Measurements from ENCODE around the genes FBXO17, IFNL1, LGALS13 and PSMC4.

DNA sequence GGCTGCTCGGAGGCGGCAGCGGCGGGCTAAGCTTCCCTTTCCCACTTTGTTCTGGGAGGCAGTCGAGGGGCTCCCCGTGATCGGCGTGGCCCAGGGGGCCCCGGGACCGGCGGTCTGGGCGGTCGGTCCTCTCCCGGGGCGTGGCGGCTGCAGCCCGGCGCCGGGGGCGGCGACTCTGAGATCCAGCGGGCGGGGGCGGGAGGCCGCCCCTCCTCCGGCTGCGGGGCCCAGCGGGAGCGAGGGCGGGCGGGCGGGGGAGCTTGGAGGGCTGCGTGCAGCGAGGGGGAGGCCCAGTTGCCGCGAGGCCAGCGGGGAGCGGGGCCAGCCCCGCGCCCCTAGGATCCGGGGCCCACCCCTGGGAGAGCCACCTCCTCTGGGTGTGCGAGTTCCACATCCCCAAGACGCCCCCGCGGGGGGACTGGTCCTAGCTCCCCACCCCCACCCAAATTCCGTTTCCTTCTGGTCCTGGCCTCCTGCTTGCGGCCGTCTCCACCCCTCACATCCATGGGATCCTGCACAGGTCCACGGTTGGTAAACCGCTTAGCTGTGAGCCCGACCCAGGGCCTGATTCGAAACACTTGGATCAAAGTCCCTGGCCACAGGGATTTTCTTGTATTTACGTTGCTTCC, at the start of gene FBXO17:
Gene FBXO17 (minus strand): TSS at position 151 of the 629 bp plus-strand sequence.
- PRO-cap, result bidirectional peak, plus-strand start at position 293 of the sequence, minus-strand start at position 151 of the sequence
- RRBS, result 1% methylated on average over 8 of the region's 53 CpGs

DNA sequence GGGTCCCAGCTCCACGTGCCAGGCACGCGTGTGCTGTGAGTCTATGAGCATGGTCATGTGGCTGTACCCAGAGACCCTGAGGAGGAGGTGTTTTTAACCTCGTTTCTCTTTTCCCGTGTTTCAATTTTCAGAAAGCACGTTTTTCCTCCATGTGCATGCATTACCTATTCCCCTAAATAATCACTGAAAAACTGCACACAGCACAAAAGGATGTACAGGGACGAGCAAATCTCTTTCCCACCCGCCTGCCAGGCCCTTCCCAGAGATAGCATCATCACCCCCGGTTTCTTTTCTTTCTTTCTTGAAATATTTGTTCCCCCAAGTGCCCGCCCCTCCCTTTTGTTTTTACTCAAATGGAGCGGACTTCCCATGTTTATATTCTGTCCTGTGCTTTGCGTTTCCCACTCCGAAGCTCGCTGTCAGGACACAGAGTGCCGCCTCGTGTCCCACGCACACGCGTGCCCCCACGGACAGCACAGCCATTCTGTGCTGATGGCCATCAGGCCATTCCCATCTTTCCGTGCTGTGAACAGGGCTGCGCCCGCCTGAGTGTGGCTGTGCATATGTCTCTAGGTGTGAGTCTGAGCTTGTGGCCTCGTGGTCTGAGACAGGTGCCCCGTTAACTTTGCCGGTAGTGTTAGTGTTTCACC, 6.6 kb downstream of the PAK4 start:
- PRO-cap, result no peak
- RRBS, result 81% methylated on average over 1 of the region's 26 CpGs

DNA sequence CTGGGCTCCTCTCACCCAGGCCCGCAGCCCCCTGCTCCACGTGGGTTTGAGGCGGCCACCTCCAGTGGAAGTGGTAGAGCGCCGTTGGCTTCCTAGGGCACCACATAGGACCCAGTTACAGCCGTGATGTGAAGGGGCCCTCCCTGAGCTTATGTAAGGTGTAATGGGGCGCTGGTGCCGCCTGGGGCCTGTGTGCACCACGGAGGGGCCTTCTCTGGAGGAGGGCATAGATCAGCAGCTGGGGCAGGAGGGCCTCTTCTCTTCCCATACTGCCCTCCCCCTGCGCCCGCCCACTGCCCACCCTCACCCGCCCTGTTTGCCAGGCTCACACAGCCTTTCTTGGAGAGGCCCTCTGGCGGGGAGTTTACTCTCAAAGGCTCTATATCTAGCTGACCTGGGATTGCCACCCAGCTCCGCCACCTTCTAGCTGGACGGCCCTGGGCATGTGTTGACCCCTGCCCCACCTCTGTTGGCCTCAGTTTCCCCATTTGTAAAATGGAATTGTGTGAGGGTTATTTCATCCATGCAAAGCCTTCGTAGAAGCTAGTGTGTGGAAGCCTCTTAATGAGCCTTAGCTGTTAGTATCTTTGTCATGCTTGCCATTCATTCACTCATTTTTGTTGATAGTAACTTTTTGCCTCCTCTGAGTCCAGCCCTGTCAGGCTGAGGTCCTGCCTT, 20.1 kb downstream of the PAK4 start:
- PRO-cap, result no peak
- RRBS, result no CpG with 5 or more reads among the region's 16 CpGs

DNA sequence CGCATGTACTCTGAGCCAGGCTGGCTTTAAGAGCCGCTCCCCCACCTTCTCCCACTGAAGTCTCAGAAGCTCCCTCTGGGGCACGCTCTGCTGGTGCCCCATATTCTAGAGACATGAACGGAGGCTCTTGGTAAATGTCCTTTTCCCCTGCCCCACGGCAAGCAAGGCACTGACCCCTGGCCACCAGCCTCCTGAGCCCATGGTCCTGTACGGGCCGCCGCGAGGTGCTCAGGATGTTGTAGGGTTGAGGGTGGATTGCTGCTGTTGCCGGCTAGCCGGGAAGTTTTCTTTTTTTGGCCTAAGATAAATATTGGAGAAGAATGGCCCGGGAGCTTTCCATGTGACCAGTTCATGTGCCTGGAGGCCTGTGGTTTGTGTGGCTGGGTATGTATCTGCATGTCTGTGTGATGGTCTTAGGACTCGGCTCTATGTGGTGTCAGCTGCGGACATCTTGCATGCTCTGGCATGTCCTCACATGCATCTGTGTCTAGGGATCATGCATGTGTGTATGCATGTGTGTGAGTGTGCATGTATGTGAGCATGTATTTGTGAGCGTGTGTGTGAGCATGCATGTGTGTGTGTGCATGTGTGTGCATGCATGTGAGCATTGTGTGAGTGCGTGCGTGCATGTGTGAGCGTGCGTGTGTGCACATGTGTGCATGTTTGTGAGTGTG, 32.1 kb downstream of the PAK4 start:
- PRO-cap, result no peak
- RRBS, result 50% methylated on average over 1 of the region's 19 CpGs

DNA sequence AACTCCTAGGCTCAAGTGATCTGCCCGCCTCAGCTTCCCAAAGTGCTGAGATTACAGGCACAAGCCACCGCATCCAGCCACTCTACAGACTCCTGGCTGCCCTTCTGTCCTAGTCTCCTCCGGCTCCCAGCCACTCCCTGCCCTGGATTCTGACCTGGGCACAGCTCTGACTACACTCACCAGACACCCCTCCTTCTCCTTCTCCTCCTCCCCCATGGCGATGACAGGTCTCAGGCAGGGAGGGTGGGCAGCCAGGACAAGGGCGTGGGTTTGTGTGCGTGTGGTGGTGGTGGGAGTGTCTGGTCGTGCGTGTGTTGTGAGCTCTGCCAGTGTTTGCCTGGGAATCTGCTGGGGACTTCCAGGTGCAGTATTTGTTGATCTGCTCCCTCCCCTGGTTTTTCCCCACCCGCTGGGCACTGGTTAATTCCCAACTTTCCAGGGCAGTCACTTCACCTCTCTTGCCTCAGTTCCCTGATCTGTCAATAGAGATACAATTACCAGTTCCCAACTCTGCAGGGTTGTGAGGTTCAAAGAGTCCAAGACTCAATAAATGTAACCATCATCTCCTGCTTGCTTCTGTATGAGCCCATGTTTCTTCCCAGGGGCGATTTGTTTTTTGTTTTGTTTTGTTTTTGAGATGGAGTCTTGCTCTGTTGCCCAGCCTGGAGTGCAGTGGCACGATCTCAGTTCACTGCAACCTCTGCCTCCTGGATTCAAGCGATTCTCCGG, 2.8 kb upstream of the NCCRP1 start:
- PRO-cap, result no peak
- RRBS, result no CpG with 5 or more reads among the region's 13 CpGs

DNA sequence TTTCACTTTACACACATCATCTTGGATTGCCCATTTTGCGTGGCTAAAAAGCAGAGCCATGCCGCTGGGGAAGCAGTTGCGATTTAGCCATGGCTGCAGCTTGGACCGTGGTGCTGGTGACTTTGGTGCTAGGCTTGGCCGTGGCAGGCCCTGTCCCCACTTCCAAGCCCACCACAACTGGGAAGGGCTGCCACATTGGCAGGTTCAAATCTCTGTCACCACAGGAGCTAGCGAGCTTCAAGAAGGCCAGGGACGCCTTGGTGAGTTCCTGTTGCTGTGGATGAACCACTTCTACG, at the start of gene IFNL1:
Gene IFNL1 (plus strand): TSS at position 75 of the 296 bp plus-strand sequence.
- PRO-cap, result no peak
- RRBS, result no CpG with 5 or more reads among the region's 8 CpGs

DNA sequence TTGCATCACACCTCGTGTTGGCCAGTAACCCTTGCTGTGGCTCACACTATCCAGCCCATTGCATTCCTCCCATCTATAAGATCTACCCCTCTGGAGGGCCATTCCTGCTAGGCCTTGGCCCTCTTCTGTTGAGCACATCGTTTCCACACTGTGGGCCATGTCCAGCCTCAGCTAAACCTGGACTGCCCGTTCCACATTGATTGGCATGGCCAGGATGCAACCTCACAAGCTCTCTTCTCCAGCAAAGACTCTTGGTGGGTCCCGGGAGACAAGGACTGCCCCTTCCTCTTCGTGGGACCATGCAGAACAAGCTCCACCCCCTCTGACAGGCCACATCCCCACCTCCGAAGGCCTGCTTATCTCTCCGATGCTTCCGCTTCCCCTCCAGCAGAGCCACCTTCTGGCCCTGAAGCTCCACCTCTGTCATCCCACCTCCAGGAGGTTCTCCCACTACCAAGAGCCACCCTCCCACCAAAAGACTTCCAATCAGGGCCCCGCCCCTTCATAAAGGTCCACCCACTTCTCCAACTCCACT, 10.2 kb downstream of the LRFN1 start:
- PRO-cap, result no peak
- RRBS, result no CpG with 5 or more reads among the region's 9 CpGs

DNA sequence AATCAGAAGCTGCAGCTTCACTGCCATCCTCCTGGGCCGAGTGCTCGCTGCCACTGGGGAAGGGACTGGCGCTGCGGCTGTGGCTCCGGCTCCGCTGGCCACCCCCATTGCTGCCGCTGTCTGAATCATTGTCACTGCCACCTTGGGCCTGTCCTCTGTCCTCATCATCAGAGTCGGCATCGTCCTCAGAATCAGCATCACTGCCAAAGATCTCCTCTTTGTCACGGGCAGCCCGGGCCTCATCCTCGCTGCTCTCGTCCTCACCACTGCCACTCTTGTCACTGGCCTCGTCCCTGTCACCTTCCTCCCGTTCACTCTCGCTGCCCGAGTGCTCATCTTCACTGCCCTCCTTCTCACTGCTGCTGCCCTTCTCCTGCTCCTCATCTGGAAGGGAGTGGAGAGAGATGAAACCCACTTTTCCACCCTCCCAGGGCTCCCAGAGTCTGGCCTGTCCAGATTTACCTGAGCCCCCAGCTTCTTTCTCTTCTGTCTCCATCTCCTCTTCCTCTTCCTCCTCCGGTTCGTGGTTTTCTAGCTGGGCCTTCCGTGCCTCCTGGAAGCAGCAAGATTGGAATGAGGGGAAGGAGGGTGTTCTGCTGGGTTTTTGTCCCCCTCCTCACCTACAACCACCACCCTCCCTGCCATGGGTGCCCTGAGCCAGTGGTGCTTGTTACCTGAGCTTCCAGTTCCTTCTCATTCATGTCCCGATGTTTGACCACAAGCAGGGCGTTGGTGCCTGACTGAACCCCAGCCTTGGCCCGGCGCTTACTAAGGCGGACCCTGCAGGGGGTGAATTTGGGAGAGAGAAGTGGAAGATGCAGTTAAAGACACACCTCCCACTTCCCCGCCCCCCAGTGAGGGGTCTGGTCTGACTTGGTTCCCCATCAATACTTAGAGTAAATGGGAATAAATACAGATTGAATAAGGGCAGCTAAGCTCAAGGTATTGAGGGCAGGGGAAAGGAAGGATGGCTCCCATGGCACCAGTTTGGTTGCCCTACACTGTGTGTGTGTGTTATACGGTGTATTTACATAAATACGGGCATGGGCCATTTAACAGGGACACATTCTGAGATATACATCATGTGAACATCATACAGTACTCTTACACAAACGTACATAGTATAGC, 4.5 kb downstream of the PAF1 start:
- PRO-cap, result no peak
- RRBS, result no CpG with 5 or more reads among the region's 29 CpGs

DNA sequence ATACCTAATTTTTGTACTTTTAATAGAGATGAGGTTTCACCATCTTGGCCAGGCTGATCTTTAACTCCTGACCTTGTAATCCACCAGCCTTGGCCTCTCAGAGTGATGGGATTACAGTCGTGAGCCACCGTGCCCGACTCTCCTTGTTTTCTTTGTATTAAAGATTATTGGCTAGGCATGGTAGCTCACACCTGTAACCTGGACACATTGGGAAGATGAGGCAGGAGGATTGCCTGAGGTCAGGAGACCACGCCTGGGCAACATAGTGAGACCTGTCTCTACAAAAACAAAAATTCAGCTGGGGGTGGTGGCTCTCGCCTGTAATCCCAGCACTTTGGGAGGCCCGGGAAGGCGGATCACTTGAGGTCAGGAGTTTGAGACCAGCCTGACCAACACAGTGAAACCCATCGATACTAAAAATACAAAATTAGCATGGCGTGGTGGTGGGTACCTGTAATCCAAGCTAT, 3.3 kb downstream of the RPS16 start:
- PRO-cap, result no peak
- RRBS, result no CpG with 5 or more reads among the region's 9 CpGs

DNA sequence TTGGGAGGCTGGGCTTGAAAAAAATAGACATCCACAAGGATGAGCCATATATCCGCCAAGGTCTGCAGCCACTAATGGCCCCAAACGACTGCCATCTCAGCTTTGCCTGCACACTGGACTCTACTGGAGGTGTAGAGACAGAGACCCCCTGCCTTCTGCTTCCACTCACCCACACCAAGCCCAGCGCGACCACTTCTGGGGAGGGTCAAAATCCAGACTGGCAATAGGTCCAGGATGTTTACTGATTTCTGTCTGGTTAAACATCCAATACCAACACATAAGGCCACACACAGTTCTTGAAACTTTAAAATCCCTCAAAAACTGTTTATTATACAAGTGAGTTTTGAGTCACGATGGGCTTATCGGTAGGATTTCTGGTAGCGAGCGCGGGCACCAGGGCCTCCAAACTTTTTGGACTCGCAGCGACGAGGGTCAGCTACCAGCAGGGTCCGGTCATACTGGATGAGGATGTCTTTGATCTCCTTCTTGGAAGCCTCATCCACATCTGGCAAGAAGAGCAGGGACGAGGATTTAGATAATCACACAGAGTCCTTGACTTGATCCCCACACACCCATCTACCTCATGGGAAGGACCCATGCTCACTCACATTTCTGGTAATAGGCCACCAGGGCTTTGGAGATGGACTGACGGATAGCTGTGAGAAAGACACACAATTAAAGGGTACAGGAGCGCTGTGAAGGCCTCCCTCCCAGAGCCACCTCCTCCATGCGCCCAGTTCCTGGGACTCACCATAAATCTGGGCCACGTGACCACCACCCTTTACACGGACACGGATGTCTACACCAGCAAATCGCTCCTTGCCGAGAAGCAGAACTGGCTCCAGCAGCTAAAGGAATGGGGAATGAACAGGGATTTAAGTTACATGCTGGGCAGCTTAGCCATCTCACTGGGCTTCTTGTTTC, 2.6 kb downstream of the RPS16 start:
- PRO-cap, result no peak
- RRBS, result no CpG with 5 or more reads among the region's 22 CpGs

DNA sequence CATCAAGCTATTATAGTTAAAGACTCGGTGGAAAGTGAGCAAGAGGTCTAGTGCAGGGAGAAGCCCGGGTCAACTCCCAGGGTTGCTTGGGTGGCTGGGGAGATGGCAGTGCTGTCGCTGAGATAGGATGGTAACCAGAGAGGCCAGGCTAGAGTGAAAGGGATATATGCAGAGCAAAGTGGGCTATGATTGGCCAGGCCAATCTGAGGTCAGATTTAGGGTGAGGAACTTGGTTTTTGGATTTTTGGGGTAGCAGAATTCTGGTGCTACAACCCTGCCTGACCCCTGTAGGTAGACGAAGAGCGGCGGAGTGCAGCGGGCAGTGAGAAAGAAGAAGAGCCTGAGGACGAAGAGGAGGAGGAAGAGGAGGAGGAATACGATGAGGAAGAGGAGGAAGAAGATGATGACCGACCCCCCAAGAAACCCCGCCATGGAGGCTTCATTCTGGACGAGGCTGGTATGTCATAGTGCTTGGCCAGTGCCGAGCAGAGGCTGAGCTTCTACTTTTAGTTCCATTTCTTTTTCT, 7.7 kb downstream of the SUPT5H start:
- PRO-cap, result no peak
- RRBS, result no CpG with 5 or more reads among the region's 13 CpGs

DNA sequence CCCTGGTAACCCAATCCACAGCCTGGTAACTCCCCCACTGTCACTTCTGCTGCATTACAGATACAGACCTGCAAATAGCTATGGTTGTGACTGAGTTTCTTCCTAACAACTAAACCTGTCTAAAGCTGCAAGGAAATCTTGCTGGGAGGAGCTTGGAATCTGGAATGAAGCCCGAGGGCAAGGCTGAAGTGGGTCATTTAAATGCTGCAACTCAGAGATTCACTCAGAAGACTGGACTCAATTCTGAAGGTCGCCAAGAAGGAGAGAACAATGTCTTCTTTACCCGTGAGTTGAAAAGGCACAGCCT, at the start of gene LGALS13:
Gene LGALS13 (plus strand): TSS at position 226 of the 307 bp plus-strand sequence.
- PRO-cap, result no peak
- RRBS, result no CpG with 5 or more reads among the region's 3 CpGs

DNA sequence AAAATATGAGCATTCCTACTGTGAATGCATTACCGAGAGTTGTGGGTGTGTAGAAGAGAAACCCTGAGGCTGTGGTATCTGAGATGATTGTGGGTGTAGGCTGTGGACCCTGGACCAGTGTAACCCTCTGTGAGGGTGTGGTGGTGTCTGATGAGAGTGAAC, 222 bp downstream of the LGALS14 start:
- PRO-cap, result no peak
- RRBS, result no CpG with 5 or more reads among the region's 1 CpG

- PRO-cap, result bidirectional peak, plus-strand start at chr19:39833743, minus-strand start at chr19:39833624
- RRBS, result 37% methylated on average over 11 of the region's 38 CpGs
These were observed 711 bp downstream of the DYRK1B start for GRCh38 chr19:39833189-39833712.

DNA sequence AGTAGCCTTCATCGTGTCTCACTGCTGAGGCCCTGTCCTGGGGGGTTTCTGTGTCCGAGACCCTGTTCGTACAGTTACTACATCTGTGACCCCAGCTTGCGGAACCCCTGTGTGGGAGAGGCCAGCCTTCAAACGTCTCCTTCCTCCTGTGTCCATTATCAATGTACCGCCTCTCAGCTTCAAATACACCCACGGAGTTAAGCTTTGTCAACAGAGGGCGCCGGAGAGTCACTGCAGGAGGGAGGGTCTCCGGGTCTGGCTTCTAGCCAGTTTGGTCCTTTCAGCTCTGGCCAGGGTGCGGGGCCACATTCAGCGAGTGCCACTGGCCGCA, 35.3 kb upstream of the FBL start:
- PRO-cap, result no peak
- RRBS, result no CpG with 5 or more reads among the region's 13 CpGs

GRCh38 chr19:39926888-39927430, 44.0 kb upstream of the PSMC4 start:
- PRO-cap, result no peak
- RRBS, result no CpG with 5 or more reads among the region's 17 CpGs

- PRO-cap, result bidirectional peak, plus-strand start at chr19:39970672, minus-strand start at chr19:39970616; bidirectional peak, plus-strand start at chr19:39971184, minus-strand start at chr19:39970877
- RRBS, result 1% methylated on average over 5 of the region's 58 CpGs
These were observed at the start of gene PSMC4 for GRCh38 chr19:39970299-39971307. PSMC4 (plus strand) TSS chr19:39971165.

DNA sequence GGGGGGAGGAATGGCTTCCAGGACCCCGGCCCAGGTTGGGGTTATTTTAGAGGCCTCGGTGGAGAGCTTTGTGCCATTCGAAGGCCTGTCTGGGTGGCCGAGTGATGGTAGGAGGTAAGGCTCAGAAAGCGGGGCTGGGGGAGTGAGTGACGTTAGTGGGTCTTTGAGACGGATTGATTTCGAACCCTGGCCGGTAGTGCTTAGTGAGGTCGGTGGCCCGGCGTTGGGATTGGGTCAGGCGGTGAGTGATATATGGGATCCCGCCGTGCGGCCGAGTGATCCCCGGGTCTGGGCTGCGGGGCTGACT, 296 bp downstream of the PSMC4 start:
- PRO-cap, result no peak
- RRBS, result 2% methylated on average over 9 of the region's 19 CpGs

DNA sequence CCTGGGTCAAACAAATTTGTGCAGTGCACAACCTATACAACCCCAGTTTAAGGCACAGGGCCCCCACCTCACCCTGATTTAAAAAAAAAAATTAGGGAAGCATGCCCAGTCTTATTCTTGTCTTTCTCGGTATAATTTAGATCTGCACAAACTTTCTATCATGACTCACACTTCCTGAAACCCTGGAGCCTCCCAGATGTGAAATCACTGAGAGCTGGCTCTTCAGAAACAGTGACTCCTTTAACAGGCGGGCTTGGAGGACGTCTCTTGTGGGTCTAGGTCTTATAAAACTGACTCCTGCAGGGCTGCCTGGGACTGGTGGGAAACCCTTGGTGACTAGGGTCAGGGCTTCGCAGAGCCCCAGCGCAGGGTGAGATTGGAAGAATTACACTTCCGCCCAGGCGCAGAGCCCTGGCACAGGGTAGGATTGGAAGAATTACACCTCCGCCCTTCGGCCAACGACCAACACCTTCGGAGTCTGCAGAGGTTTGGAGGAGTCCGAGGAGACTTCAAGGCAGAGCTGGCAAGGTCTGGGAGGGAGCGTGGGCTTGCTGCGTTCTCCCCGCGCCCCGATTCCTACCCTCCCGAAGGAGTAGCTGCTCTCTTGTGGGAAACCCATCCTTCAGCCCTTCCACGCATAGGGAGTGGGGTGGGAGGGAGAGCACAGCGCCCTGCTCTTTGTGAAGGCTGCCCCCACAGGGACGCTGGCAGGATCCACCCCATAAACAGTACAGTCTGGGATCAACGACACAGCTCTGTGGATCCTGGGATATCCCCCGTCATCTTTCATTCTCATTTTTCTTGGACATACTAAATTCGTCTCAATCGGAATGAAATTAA, 43.4 kb upstream of the MAP3K10 start:
- PRO-cap, result bidirectional peak, plus-strand start at position 231 of the sequence, minus-strand start outside the sequence
- RRBS, result no CpG with 5 or more reads among the region's 25 CpGs

DNA sequence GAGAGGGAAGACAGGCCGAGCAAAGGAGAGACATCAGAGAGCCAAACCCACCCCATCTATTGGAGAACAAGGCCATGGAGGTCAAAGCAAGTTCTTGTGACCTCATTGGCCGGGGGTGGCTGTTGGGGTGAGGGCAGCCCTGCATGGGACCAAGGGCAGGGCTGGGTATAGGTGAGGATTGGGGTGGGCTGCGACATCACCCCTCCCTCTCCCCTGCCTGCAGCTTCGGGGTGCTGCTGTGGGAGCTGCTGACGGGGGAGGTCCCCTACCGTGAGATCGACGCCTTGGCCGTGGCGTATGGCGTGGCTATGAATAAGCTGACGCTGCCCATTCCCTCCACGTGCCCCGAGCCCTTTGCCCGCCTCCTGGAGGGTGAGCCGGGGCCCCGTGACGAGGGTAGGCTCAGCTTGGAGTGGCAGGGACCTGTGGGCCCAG, 13.1 kb downstream of the MAP3K10 start:
- PRO-cap, result no peak
- RRBS, result no CpG with 5 or more reads among the region's 18 CpGs

All from MCF 10A (cell line).